ENCODE measurements around a stretch of chr12.

DNA sequence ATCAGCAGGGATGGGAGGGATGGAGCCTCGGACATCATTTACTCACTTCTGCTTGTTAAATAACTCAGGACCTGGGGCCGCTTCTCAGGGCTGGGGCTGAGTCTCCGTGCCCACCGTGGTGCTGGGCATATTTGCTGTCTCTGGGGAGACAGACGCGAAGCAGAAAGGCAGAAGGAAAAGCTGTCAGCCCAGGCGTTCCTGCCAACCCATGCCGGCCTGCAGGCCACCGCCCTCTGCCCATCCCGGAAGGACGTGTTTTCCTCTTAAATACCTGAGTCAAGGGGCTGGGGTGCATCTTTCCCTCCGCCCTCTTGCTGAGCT lies 65.4 kb upstream of the SFSWAP start:
- PRO-cap: no peak

DNA sequence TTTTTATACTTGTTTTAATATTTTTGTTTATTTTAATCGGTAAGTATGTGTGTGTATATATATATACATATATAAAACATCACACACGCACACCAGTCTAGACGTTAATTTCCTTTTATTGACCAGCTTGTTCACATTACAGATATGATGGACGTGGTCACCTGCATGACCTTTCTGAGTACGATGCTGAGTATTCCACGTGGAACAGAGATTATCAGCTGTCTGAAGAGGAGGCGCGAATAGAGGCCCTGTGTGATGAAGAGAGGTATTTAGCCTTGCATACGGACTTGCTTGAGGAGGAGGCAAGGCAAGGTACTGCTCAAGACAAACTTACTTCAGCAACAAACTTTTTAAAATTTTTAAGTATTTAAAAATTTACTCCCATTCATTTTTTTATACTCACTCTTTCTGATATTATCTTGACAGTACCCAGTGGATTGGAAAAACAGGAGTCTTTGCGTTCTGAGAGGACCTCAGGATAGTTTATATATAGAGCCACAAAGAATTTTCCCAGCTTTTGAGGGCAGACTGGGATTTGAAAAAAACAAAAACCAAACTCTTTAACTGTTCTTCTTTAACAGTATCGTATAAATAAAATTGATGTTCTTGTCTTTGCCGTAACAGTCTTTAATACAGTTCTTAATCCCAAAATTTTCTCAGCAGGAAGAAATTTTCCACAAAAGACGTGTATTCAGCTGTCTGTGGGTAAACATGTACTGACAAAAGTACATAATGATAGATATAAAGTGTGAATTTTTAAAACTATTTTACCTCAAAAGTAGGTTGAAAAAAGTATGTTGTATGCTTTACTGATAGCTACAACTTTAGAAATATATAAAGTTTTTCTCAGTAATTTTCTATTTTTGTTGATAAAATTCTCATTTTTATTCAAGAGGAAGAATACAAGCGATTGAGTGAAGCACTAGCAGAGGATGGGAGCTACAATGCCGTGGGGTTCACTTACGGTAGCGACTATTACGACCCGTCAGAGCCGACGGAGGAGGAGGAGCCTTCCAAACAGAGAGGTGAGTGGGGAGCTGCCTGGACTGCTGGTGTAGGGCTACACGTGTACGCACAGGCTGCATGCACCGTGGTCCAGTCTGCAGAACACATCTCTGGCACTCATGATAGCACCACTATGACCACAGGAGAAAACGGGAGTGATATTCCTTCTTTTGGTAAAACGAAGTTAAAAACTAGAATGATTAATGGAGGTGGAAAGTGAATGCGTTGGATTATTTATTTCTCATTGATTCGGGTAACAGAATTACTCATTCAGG lies 3.5 kb downstream of the SFSWAP start:
- PRO-cap: no peak

- PRO-cap: no peak
Measured at GRCh38 chr12:131757442-131757864, 46.6 kb downstream of the SFSWAP start.

DNA sequence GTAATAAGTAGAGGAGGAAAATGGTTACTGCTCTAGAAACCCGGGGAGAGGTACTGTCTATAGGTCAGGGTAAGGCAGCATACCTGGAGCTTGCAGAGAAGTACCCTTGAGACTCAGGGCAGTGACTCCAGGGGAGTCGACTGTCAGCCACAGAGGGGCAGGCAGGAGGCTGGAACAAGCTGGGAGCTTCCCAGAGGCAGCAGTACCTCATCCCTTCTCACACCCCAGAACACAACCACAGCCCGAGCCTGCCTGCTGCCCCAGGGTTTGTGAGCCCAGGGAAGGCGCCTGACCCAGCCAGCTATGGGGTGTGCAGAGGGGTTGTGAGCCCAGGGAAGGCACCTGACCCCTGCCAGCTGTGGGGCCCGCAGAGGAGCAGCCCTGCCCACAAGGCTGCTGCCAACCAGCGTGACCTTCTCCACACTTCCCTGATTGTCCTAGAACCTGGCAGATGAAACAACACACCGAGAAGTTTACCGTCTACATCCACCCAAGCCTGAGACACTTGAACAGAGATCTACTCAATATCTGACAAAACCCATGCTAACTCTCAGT lies 47.1 kb downstream of the SFSWAP start:
- PRO-cap: no peak

GRCh38 chr12:131803926-131804278 lies 24.3 kb upstream of the MMP17 start:
- PRO-cap: no peak

DNA sequence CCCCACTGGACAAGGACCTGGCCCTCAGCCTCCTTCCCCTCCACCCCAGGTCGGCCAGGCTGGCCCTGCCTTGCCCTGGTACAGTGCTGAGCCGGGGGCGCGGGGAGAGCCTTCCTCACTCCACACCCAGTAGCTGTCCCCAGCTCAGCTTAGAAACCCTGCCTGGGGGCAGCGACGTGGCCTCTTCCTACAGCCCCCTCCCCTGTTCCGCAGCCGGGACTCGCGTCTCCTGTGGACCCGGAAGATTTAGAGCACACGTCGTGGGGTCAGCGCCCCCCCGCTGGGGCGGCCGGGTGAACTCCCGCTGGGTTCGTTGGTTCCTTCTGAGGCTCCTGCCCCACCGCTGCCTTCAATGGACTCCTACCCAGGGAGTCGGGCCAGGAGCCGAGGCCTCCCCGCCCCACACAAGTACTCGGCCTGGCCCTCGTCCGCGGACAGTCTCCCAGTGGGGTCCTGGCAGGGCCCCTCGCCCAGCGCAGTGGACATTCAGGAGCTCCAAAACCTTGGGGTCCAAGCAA lies 1.1 kb downstream of the MMP17 start:
- PRO-cap: no peak

GRCh38 chr12:131863057-131863489 lies 31.3 kb upstream of the ULK1 start:
- PRO-cap: no peak

GRCh38 chr12:131914818-131915505 lies 14.1 kb upstream of the PUS1 start:
- PRO-cap: no peak

- PRO-cap: no peak
Measured at GRCh38 chr12:131927988-131928722, 921 bp upstream of the PUS1 start.

DNA sequence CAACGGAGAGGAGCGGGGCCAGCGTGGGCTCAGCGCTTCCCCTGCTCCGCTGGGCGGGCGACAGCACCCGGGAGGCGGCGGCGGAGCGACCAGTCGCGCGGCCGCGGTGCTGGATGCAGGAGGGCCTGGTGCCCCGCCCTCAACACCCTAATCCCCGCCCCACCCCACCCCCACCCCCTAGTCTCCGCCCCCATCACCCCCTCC lies 212 bp upstream of the PUS1 start:
- PRO-cap: bidirectional peak, plus-strand start outside the sequence, minus-strand start at position 87 of the sequence

GRCh38 chr12:131960954-131961746 lies 11.4 kb downstream of the EP400 start:
- PRO-cap: no peak

GRCh38 chr12:131989736-131990456 lies 40.2 kb downstream of the EP400 start:
- PRO-cap: no peak

GRCh38 chr12:132013449-132014128 lies 63.8 kb downstream of the EP400 start:
- PRO-cap: no peak

DNA sequence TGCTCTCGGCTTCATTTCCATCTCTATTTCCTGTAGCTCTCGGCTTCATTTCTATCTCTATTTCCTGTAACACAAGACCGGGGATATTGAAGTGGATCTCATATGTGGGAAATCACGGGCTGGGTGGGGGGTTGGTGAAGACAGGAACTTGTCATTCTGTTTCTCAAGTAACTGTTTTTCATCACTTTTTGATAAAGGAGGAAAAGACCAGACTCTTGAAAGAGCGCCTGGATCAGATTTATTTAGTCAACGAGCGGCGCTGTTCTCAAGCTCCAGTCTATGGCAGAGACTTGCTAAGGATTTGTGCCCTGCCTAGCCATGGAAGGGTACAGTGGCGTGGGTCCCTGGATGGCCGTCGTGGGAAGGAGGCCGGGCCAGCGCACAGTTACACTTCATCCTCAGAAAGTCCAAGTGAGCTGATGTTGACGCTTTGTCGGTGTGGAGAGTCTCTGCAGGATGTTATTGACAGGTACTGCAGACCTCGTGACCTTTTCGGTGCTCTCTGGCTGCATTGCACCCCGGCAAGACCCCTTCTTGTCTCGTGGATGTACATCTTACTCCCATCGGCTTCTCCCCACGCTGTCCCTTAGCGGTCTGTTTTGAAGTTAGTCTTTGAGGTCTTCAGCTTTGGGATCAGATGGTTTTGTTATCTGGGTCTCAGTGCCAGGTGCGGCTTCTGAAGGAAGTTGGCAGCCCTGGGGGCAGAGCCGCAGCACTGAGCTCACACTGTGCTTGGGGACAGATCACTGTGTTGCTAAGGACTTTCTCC lies 78.3 kb downstream of the EP400 start:
- PRO-cap: no peak

GRCh38 chr12:132084220-132085322 lies 59.5 kb downstream of the DDX51 start:
- PRO-cap: bidirectional peak, plus-strand start at chr12:132084480, minus-strand start at chr12:132083999; bidirectional peak, plus-strand start at chr12:132085039, minus-strand start at chr12:132084905

- PRO-cap: unidirectional peak, minus-strand start at chr12:132144856
Measured at GRCh38 chr12:132144784-132144964, 417 bp downstream of the NOC4L start.

GRCh38 chr12:132422426-132422800 lies 67.5 kb upstream of the FBRSL1 start:
- PRO-cap: no peak

DNA sequence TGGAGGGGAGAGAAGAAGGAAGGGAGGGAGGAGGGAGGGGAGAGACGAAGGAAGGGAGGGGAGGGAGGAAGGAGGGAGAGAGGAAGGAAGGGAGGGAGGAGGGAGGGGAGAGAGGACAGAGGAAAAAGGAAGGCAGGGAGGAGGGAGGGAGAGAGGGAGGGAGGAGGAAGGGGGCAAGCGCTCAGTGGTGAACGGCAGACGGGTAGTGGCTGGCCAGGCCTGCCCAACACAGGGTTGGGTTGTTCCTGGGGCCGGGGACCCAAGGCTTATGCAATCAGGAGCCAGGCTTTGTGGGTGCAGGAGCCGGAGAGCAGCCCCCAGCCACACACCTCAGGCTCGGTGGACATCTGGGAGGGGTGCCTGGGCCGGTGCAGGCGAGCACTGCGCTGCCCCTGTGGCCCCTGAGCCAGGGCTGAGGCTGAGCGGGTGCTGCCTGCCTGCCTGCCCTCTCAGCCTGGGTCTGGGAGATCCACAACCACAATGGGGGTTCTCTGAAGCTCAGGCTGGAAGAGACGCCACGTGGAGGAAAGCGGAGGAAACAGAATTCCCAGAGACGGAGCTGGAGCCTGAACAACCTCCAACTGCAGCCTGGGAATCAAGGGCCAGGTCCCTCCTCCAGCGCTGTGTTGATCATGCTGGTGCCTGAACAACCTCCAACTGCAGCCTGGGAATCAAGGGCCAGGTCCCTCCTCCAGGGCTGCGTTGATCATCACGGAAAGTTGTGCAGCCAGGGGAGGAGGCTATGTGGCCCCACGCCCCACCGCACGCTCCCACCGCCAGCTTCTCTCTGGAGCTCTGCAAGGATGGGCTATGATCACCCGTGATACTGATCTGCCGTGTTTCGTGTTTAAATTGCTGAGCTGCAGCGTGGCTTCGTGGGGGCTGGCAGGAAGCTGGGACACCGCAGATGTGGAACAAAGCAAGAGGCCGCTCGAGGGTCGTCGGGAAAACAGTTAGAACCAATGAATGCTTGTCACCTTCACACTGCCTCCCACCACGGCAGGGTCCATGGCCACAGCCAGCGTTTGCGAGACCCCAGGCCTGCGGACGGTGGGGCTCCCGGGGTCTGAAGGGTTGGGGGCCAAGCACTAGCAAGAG lies 52.1 kb upstream of the FBRSL1 start:
- PRO-cap: no peak

GRCh38 chr12:132476844-132477514 lies 13.0 kb upstream of the FBRSL1 start:
- PRO-cap: no peak

DNA sequence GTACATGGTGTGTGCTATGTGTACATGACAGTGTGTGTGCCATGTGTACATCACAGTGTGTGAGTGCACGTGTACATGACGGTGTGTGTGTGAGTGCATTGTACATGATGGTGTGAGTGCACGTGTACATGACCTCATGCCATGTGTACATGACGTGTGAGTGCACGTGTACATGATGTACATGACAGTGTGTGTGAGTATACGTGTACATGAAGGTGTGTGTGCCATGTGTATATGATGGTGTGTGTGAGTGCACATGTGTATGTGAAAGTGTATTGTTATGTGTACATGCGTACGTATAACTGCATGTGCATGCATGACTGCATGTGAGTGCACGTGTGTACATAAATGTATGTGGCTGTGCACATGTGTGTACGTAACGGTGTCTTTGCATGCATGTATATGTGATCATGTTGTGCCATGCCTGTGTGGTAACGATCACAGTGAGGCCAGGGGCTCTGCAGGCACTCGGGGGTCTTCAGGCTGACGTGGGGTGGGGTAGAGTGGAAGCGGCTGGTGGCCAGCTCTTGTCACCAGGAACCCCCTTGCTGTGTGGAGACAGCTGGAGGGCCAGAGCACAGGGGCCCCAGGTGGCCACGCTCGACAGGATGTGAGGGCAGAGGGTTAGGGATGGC lies 46.7 kb downstream of the FBRSL1 start:
- PRO-cap: no peak

Measured in SUDHL5 (cell line).